HCT116 (cell line): ENCODE results near the genes LSM14A and FFAR1.

GRCh38 chr19:34172434-34172693 lies at the start of gene LSM14A:
TSS of gene LSM14A (plus strand) at chr19:34172504.
- RRBS = no CpG with 5 or more reads among the region's 39 CpGs

- RRBS = no CpG with 5 or more reads among the region's 8 CpGs
These were observed 35.4 kb downstream of the LSM14A start for GRCh38 chr19:34207592-34208290.

- RRBS = no CpG with 5 or more reads among the region's 6 CpGs
These were observed 34.9 kb upstream of the GARRE1 start for GRCh38 chr19:34219283-34219969.

GRCh38 chr19:34265148-34265856 lies 10.9 kb downstream of the GARRE1 start:
- RRBS = no CpG with 5 or more reads among the region's 12 CpGs

DNA sequence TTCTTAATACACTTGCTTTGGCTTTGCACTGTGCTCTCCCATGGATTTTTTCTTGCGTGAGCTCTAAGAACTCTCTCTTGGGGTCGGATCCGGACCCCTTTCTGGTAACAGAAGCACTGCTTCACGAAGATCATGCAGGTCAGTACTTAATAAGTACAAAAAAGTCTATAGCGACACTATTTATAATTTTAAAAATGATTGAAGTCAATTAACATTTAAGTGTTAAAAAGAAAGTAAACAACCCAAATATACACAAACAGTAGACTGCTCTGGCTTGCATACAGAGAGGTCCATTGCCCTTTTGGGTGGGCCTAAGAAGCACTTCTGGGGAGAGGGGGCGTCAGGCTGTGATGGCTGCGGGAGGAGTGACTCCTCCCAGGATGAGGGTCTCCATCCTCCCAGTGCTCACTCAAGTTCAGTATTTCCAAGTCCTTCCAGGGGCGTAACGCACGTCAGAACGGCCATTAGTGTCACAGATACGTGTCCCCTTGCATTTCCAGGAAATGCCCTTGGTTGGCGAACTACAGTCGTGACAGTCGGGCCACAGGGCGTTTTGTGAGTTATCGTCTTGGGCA lies 296 bp downstream of the SCGB2B2 start:
- RRBS = no CpG with 5 or more reads among the region's 17 CpGs

- RRBS = 7% methylated on average over 15 of the region's 29 CpGs
These were observed 919 bp downstream of the GRAMD1A start for GRCh38 chr19:35000852-35001631.

DNA sequence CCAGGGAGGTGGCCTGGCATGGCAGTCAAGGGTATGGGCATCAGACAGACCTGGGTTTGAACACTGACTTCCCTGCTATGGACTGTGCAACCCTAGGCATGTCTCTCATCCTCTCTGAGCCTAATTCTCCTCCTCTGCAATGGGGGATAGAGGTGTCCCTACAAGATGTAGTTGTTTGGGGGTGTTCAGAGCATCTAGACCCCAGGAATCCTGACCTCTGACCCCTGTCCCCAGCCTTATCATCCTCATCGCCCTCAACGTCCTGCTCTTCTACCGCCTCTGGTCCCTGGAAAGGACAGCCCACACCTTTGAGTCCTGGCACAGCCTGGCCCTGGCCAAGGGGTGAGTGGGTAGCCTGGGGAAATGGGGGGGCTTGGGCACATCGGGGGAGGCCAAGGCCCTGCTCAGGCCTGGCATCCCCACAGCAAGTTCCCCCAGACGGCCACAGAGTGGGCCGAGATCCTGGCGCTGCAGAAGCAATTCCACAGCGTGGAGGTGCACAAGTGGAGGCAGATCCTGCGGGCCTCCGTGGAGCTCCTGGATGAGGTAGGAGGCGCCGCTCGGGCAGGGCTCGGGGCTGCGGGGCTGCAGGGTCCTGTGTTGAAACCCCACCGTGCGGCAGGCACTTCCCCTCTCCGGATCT lies 7.1 kb upstream of the SCN1B start:
- RRBS = no CpG with 5 or more reads among the region's 18 CpGs

GRCh38 chr19:35065541-35066305 lies 24.2 kb downstream of the HPN start:
- RRBS = 98% methylated on average over 2 of the region's 22 CpGs

GRCh38 chr19:35207451-35207974 lies 21.0 kb downstream of the FAM187B start:
- RRBS = no CpG with 5 or more reads among the region's 8 CpGs

DNA sequence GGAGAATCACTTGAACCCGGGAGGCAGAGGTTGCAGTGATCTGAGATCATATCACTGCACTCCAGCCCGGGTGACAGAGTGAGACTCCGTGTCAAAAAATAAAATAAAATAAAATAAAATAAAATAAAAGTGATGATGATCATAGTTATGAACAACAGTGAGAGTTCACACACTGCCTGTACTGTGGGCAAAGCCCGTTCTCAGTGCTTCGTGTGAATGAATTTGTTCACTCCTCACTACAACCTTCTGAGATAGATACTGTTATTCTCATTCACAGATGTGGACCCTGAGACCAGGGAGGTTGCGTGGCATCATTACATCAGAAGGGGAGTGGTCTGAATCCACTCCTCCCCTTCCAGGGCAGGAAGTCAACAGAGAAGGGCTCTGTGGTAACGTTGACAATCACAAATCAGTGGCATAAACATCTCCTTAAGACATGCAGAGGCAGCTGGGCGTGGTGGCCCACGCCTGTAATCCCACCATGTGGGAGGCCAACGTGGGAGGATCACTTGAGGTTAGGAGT lies 17.9 kb downstream of the FAM187B start:
- RRBS = no CpG with 5 or more reads among the region's 10 CpGs

- RRBS = no CpG with 5 or more reads among the region's 10 CpGs
These were observed 8.9 kb upstream of the USF2 start for GRCh38 chr19:35259813-35260284.

DNA sequence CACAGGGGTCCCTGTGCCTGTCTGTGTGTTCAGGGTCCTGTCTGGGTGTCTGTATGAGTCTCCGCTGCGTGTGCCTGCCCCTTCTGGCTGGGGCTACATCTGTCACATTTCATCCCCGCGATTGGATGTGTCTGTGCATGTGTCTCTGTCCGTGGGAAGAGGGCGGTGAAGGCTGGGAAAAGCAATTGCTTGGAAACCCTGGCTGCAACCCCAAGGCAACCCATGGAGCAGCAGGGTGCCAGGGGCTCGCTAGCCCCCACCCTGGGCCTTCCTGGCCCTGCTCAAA lies 1.4 kb downstream of the MAG start:
- RRBS = no CpG with 5 or more reads among the region's 7 CpGs

- RRBS = no CpG with 5 or more reads among the region's 18 CpGs
These were observed 18.4 kb upstream of the CD22 start for GRCh38 chr19:35310393-35311172.

DNA sequence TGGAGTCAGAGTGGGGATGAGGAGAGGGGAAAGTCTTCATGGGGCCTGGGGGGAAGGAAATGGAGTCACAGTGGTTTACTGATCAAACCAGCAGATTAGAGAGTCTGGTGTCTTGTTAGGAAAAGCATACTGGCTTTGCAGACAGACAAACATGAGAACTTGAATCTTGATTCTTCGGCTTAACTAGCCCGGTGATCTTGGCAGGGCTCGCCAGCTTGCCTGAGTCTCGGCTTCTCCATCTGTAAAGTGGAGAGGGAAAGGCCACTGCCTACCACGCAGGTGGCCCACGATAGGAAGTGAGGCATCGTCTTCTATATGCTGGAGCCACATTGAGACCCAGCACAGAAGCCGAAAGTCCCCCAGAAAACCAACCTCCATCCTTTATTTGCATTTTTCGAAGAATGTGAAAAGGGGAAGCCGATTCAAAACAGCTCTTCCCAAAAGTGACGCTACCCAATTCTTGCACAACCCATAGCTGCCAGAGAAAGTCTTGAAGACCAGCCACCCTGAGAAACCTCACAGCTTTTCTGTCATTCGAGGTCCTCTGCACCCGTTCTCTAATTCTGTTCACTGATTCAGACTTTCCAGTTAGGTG lies at the start of gene FFAR1:
TSS of gene FFAR1 (plus strand) at position 519 of the 595 bp plus-strand sequence.
- RRBS = no CpG with 5 or more reads among the region's 13 CpGs

GRCh38 chr19:35451210-35451677 lies 3.2 kb downstream of the FFAR2 start:
- RRBS = no CpG with 5 or more reads among the region's 3 CpGs

- RRBS = no CpG with 5 or more reads among the region's 18 CpGs
These were observed 828 bp downstream of the GAPDHS start for GRCh38 chr19:35534087-35534480.

DNA sequence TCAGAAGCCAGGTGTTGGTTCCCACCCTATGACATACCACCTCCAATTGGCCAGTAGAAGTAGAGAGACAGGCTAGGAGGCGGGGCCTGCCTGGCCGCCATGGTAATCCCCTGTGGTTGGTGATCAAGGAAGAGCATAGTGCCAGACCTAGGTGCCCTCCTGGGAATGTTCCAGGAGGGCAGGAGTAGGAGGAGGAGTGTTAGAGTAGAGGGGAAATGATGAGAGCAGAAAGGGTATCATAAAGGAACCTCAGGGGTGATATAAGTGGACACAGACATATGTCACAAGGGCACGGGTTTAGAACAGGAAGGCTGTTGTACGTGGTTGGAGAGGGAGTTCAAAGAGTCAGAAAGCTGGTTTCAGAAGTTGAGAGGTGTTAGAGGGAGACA lies 10.6 kb downstream of the PMIS2 start:
- RRBS = no CpG with 5 or more reads among the region's 4 CpGs

GRCh38 chr19:35644951-35645550 lies 3.1 kb upstream of the COX6B1 start:
- RRBS = no CpG with 5 or more reads among the region's 18 CpGs

GRCh38 chr19:35733485-35734634 lies 8.4 kb downstream of the IGFLR1 start:
- RRBS = 93% methylated on average over 3 of the region's 27 CpGs

DNA sequence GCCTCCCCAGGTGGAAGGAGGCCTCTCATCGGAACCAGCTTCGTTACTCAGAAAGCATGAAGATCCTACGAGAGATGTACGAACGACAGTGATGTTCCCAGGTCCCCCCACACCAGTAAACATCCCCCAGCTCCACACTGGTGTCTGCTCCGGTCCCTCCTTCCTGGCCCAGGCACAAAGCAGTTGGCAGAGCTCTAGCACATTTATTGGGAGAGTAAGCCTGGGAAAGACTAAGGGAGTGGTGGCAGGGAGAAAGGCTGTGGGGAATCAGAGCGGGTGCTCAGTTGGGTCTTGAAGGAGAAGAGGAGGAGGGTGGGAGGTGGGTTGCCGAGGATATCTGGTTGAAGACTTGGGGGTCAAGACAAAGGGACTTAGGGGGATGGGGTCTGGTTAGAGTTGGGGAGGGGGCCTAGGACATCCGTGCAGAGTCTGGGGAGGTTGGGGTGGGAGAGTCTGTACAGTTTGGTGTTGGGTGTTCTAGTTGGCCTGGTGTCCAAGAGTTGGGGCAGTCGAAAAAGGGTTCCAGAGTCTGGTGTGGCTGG lies 2.4 kb downstream of the HSPB6 start:
- RRBS = no CpG with 5 or more reads among the region's 10 CpGs